NB4 (cell line): ENCODE measurements around the gene SPINK2.

GRCh38 chr4:54051518-54052288 lies 12.7 kb downstream of the CHIC2 start:
- RRBS: no CpG with 5 or more reads among the region's 3 CpGs

GRCh38 chr4:54296462-54297093 lies 67.5 kb downstream of the PDGFRA start:
- RRBS: no CpG with 5 or more reads among the region's 8 CpGs

GRCh38 chr4:55028802-55029001 lies 96.7 kb downstream of the KDR start:
- RRBS: no CpG with 5 or more reads among the region's 4 CpGs

DNA sequence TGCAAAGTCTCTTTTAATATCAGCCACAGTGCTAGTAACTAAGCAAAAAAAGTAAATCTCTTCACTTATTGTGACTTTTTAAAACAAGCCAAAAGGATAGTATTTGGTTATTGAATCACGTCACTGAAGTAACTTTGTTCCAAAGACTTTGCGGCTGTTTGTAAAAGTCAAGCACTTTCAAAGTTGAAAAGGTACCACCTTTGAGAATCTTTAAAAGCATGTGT lies 84.9 kb upstream of the SRD5A3 start:
- RRBS: no CpG with 5 or more reads among the region's 2 CpGs

- RRBS: no CpG with 5 or more reads among the region's 6 CpGs
These were observed 3.0 kb downstream of the TMEM165 start for GRCh38 chr4:55398423-55399564.

DNA sequence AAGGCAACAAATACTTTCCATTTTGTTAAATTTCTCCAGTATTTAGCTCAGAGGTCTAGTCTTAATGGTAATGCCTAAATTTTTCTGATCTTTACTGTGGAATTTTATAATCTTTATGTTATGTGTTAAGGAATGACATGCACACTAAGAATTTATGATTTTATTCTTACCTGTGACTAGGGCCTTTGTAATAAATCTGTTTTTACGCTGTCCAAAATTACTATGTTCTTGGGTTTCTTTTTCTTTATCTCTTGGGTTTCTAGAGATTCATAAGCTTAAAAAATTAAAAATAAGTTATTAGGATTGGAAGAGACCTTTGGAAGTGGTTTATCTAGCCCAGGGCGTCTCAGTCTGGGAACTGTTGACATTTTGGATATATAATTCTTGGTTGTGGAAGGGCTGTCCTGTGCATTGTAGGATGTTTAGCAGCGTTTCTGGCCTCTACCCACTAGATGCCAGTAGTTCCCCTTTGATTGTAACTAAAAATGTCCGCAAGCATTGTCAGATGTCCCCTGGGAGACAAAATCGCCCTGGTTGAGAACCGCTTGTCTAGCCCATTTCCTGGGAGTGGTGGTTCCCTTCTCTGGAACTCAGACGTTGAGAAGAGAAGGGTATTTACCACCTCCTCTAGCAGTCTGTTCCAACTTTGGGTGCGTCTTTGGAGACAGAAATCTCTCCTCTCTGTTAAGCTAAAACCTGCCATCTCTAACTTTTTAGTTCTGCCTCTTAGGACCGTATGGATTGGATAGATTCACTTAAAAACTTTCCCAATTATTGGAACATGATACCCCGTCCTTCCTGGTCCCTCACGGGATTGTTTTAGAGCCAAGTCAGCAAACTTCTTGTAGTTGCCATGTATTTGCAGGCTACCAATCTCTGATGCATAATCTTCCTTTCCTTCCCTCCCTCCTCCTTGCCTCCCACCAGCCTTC lies 13.7 kb downstream of the TMEM165 start:
- RRBS: no CpG with 5 or more reads among the region's 11 CpGs

DNA sequence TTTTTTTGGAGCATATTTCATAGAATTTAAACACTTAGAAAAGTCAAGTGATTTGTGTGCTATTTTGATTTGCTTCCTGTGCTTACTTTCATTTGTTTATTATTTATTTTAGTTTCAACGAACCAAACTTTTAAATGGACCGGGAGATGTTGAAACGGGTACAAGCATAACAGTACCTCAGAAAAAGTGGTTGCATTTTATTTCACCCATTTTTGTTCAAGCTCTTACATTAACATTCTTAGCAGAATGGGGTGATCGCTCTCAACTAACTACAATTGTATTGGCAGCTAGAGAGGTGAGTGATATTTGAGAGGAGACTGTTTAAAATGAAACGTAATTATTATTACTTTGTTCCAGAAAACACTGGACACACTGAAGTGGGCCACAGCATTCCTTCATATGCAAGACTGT lies 21.9 kb downstream of the TMEM165 start:
- RRBS: no CpG with 5 or more reads among the region's 5 CpGs

- RRBS: 4% methylated on average over 28 of the region's 65 CpGs
These were observed 1.1 kb downstream of the CLOCK start for GRCh38 chr4:55545470-55546244.

GRCh38 chr4:55546245-55546497 lies 538 bp downstream of the CLOCK start:
- RRBS: under 1% methylated on average over 22 of the region's 24 CpGs

GRCh38 chr4:56009379-56009958 lies 39.4 kb upstream of the CRACD start:
- RRBS: no CpG with 5 or more reads among the region's 11 CpGs

DNA sequence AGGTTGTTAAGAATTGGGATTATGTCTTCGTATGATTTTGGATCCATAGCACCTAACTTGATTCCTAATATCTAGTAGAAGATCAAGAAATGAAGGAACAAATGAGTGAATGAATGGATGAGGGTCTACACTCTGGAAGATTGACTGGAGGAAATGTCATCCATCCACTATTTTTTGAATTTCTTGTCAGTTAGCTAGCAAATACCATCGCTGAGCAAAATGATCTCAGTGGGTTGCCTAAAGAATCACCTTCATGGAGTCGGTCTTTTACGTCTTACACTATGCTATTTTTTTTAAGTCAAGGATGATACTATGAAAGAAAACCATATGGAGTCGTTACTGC lies 108.4 kb downstream of the CRACD start:
- RRBS: no CpG with 5 or more reads among the region's 5 CpGs

GRCh38 chr4:56655170-56655596 lies 25.9 kb downstream of the HOPX start:
- RRBS: 85% methylated on average over 10 of the region's 27 CpGs

- RRBS: no CpG with 5 or more reads among the region's 2 CpGs
These were observed 667 bp downstream of the HOPX start for GRCh38 chr4:56680316-56680941.

GRCh38 chr4:56799605-56800553 lies 21.6 kb downstream of the SPINK2 start:
- RRBS: no CpG with 5 or more reads among the region's 21 CpGs

- RRBS: 14% methylated on average over 12 of the region's 55 CpGs
These were observed at the start of gene SPINK2 for GRCh38 chr4:56821193-56821920. TSS of gene SPINK2 (minus strand) at chr4:56821701.

GRCh38 chr4:56910530-56911395 lies 3.1 kb downstream of the REST start:
- RRBS: no CpG with 5 or more reads among the region's 15 CpGs

DNA sequence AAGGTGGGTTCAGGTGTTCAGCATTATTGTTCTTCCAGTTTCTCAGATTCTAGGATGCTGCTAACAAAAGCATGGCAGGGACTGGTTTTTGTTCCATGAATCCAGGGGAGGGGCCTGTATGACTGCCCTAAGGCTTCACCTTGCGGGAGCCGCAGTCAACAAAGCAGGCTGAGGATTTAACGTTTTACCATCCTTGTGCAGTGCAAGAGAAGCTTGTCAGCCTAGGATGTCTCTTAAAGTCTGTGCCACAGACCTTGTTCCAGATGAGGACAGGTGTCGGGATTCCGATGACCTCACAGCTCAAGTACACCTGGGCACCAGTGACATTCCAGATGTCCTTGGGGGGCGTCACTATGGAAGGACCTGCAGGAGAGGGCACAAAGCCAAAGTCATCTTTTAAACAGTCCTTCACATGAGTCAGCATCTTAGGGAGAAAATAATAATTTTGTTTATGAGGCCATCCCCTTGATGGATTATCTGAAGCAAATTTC lies 61.9 kb downstream of the POLR2B start:
- RRBS: no CpG with 5 or more reads among the region's 6 CpGs

DNA sequence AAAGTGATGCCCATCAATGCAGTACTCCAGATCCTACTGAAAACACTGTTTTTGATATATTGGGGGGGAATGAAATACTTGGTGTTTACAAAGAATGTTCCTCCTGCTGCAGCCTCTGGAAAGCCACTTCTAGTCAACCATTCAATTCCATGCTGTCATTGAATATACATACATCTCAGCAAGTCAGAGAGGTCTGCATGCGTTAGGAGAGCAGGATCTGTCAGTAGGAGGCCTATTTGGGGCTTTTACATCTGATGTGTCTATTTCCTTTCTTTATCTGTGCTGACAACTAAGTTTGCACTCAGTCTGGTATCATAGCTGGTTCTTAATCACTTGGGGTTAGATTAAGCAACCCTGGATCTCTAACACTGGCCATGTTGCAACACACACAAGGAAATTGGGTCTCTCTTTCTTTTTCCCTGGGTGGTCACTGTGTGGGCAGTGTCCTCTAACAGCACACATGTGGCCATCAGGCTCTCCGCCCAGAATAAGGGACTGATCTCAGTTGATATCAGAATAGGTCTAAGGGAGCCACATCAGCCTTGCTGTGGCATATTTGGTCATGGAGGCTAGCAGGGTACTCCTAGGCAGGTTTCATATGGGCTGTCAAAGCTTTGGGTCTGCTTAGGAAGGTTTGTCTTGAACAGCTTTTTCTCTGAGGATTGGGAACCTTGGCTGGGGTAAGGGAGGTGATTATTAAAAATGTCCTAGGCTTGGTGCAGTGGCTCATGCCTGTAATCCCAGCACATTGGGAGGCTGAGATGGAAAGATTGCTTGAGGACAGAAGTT lies 38.8 kb downstream of the IGFBP7 start:
- RRBS: no CpG with 5 or more reads among the region's 2 CpGs

DNA sequence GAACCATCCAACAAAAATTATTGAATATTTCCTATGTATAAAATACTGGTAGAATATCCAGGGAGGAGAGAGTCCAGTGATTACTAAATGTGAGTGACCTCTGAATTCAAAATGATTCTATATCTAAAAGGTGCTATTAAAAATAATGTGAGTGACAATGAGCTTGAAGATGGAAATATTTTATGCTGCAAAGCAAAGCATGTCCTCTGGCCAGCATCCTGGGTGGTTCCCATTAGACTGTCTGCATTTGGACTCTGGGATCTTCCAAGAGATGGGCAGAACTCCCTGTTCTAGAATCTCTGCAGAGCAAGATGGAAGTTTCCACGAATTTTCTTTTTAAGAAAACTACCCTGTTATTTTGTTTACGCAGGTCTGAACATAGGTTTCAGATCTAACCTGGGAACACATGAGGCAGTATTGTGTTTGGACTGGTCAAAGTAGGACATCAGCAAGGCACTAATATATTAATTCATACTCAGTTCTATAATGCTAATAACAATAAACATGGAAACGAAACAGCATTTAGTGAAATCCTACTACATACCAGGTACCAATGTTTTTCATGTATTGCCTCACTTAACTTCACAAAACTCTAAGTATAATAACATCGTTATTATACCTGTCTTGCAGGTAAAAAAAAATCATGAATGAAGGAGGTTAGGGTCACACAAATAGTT lies 13.0 kb downstream of the IGFBP7 start:
- RRBS: no CpG with 5 or more reads among the region's 4 CpGs

DNA sequence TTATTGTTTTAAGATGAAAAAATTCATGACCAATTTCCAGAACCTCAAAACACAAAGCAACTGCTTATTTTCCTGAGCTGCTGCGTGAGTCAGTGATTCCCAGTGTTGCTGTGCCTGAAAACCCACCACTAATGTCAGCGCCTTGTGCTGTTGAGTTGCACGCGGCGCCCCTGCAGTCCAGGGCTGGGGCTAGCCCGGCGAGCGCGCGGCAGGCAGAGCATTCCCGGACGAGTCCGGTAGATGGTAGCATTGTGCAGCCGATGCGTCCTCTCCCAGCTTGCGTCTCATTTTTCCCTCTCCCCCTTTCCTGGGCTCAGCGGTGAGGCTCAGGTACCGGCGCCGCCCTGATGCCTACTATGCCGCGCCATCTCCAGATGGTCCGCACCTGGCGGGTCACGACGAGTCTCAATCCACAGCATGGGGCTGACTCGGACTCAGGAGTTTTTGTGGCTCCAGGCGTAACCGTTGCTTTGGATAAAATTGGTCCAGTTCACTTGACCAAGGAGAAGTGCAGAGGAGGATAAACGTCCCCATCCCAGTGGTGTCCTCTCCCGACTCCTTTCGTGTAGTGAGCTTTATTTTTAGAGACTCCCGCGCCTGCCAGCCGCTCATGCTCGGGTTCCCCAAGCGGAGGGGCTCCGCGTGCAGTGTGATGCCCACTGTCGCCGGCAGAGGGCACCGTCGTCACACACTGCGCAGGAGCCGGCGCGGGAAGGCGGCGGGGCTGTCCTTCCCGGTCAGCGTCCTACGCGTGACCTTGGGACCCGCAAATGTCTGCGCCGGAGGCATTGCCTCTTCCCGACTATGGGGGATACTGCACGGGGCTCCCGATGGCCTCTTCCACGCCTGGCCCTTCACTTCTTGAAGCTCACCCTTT lies 53.6 kb upstream of the IGFBP7 start:
- RRBS: 3% methylated on average over 16 of the region's 60 CpGs